ENCODE results near the genes TMPRSS11F, UGT2B4, SMR3A and MUC7.

DNA sequence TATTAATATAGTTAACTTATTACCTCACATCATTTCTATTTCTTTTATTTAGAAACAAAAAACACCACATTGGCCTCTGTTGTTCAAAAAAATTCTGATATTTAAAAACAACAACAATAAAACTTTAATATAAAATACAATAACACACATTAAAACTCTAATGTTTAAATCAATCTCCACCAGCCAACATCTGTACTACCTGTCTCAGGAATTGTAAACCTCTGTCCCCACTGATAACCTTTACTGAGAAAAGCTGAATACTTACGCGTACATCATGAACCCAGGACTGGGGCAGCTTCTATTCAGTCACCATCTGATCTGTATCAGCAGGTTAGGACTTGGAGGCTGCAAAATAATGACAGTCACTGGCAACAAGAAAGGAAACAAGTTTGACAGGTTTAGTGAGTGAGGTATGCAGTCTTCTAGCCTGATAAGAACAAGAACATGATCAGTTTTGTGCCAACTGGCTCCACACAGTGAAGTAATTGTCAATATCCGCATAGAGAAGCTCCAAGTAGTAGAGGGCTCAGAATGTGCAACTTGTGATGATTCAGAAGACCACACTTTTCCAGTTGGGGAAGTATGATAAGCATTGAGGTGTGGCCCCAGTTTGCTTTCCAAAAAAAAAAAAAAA lies at the start of gene TMPRSS11F:
TMPRSS11F (minus strand) TSS at position 325 of the 634 bp plus-strand sequence.
- RRBS = no CpG with 5 or more reads among the region's 3 CpGs
CAGE:
- cytosol, long polyA plus RNA = no peak
- long polyA plus RNA = no peak
- nucleus, long polyA plus RNA = no peak

- RRBS = no CpG with 5 or more reads among the region's 3 CpGs
CAGE:
- cytosol, long polyA plus RNA = no peak
- long polyA plus RNA = no peak
- nucleus, long polyA plus RNA = no peak
Observed at GRCh38 chr4:68217642-68218310, 27.7 kb downstream of the TMPRSS11B start.

DNA sequence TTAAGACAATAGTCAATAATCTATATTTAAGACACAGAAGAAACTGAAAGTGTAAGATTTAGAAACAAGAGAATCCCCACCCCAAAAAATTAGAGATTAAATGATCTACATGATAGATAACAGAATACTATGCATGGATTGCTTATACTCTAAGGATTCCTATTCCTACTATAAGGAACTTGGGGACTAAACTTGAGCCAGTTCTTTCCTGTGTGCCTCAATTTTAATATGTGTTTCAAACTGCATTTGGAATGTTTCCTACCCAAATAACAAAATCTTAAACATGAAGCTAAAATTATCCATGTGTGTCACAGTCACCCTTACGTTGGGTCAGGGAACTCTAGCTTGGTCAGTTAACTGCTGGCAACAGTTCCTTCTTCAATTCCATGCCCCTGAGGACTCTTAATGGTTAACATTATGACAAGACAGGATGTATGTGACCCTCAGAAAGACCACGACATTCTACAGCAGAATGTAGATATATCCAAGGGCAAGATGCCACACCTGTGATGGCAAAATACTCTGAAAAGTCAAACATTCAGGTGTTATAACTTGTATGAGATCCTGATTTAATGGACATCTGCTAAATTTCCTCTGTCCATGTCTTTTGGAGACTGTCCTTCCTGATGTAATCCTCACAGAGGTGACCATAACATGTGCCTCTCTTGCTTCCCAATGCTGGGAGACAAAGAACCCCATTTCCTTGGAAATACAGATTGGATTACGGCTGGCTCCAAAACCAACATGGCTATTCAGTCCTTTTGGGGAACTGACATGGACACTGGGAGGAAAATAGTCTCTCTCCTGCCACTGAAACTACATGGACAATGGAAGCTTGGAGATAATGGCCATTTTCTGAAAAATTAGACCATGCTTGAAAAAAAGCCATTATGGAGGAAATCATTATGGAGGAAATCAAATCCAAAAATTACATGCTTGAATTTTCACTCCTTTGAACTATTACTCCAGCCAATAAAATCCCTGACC lies 39.2 kb downstream of the YTHDC1 start:
- RRBS = no CpG with 5 or more reads among the region's 3 CpGs
CAGE:
- cytosol, long polyA plus RNA = no peak
- long polyA plus RNA = no peak
- nucleus, long polyA plus RNA = no peak

GRCh38 chr4:68322495-68322934 lies 27.4 kb downstream of the YTHDC1 start:
- RRBS = no CpG with 5 or more reads among the region's 11 CpGs
CAGE:
- cytosol, long polyA plus RNA = no peak
- long polyA plus RNA = no peak
- nucleus, long polyA plus RNA = no peak

DNA sequence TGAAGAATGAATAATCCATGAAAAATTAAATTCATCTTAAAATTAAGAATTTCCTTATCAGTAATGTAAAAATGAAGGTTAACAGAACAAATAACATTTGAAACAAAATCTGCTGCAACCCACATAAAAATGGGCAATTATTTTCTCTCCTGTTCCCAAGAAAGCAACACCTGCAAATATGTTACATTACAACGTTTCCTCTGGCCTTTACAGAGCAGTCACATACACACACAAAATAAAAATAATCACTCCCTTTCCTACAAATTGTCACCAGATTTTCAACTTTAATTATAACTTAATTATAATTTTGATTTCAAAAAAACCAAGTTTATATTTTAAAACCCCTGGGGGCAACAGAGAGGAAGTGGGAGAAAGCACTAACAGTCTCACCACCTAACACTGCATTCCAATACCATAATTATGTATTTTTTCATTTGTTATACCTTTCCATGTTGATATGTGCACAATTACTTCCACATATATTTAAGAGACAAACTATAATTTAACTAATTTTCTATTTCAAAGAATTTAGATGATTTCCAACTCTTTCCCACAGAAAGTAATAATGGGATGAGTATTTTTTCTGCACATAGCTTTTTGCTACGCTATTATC lies 21.7 kb downstream of the YTHDC1 start:
- RRBS = no CpG with 5 or more reads among the region's 2 CpGs
CAGE:
- cytosol, long polyA plus RNA = no peak
- long polyA plus RNA = no peak
- nucleus, long polyA plus RNA = no peak

DNA sequence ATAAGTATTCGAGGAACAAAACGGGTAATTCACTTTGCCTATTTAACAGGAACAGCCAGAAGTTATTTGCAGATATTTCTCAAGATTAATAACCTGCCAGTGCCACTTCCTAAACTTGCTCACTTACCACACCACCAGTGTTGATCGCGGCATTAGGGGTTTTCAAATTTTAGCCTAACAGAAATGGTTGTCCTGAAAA lies 808 bp downstream of the YTHDC1 start:
- RRBS = no CpG with 5 or more reads among the region's 4 CpGs
CAGE:
- cytosol, long polyA plus RNA = no peak
- long polyA plus RNA = no peak
- nucleus, long polyA plus RNA = no peak

- RRBS = no CpG with 5 or more reads among the region's 4 CpGs
CAGE:
- cytosol, long polyA plus RNA = no peak
- long polyA plus RNA = no peak
- nucleus, long polyA plus RNA = no peak
Observed at GRCh38 chr4:68732930-68733540, 62.6 kb upstream of the UGT2B15 start.

- RRBS = no CpG with 5 or more reads among the region's 2 CpGs
CAGE:
- cytosol, long polyA plus RNA = no peak
- long polyA plus RNA = no peak
- nucleus, long polyA plus RNA = no peak
Observed at GRCh38 chr4:68949937-68950512, 1.6 kb downstream of the UGT2A3 start.

DNA sequence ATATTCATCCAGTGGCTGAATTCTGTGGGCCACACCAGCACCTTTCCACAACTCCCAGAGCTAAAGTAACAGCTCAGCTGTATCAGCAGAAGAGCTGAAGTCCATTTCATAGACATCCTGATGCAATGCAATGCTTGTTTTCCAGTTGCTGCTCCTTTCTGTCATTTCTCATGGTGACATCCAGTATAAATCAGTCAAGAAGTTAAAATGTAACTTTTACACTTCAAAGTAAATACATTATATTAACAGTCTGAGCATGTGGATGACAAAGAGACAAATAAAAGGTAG lies at the start of gene UGT2B4:
UGT2B4 (minus strand) TSS at position 160 of the 288 bp plus-strand sequence.
CAGE:
- cytosol, long polyA plus RNA = no peak
- long polyA plus RNA = no peak
- nucleus, long polyA plus RNA = no peak

GRCh38 chr4:69726379-69727054 lies 33.9 kb downstream of the SULT1B1 start:
- RRBS = no CpG with 5 or more reads among the region's 6 CpGs
CAGE:
- cytosol, long polyA plus RNA = no peak
- long polyA plus RNA = no peak
- nucleus, long polyA plus RNA = no peak

- RRBS = no CpG with 5 or more reads among the region's 4 CpGs
CAGE:
- cytosol, long polyA plus RNA = no peak
- long polyA plus RNA = no peak
- nucleus, long polyA plus RNA = no peak
Observed at GRCh38 chr4:70360462-70360973, at the start of gene SMR3A. SMR3A (plus strand) TSS chr4:70360760.

- RRBS = no CpG with 5 or more reads among the region's 4 CpGs
CAGE:
- cytosol, long polyA plus RNA = no peak
- long polyA plus RNA = no peak
- nucleus, long polyA plus RNA = no peak
Observed at GRCh38 chr4:70471892-70472353, at the start of gene MUC7. MUC7 (plus strand) TSS chr4:70472197.

DNA sequence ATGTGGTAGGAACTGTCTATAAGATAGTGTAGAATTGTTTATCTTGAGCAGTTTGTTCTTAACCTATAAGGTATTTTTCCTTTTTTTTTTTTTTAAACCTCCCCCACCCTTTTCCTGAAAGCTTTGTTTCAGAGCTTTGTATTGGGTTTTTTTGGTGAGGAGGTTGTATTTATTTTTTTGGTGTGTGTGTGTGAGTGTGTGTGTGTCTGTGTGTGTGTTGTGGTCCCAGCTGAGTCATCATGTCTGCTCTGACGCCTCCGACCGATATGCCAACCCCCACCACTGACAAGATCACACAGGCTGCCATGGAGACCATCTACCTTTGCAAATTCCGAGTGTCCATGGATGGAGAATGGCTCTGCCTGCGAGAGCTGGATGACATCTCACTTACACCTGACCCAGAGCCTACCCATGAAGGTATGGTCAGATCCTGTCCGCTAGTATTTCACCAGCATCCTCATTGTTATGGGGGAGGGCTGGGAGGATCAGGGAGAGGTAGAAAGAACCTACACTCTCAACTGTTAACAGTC lies 636 bp downstream of the RUFY3 start:
- RRBS = no CpG with 5 or more reads among the region's 6 CpGs
CAGE:
- cytosol, long polyA plus RNA = no peak
- long polyA plus RNA = no peak
- nucleus, long polyA plus RNA = no peak

DNA sequence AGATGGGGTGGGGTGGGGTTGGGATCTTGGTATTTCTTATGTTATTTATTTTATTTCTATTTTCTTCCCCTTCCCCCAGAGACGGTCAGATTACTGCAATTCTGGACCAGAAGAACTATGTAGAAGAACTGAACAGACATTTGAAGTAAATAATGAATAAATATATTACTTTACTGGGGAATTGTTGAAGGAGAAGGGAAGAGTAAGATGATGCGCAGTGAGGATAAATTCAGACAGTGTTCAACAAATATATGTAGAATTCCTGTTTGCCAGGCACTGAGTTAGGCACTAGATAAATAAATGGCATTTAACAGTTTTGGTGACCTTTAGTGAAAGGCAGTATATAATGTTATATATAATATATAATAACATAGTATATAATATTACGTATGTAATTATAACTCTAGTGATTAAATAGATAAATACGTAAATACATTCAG lies 53.3 kb downstream of the RUFY3 start:
- RRBS = no CpG with 5 or more reads among the region's 4 CpGs
CAGE:
- cytosol, long polyA plus RNA = no peak
- long polyA plus RNA = no peak
- nucleus, long polyA plus RNA = no peak

DNA sequence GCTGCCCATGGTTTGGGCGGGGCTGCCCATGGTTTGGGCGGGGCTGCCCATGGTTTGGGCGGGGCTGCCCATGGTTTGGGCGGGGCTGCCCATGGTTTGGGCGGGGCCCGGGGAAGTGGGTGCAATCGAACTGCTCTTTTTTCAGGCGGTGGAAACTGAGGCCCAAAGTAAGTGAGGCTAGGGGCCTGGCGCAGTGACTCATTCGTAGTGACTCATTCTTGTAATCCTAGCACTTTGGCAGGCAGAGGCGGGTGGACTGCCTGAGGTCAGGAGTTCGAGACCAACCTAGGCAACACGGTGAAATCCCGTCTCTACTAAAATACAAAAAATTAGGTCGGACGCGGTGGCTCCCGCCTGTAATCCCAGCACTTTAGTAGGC lies 447 bp upstream of the GRSF1 start:
- RRBS = no CpG with 5 or more reads among the region's 18 CpGs
CAGE:
- cytosol, long polyA plus RNA = no peak
- long polyA plus RNA = no peak
- nucleus, long polyA plus RNA = no peak

CAGE:
- cytosol, long polyA plus RNA = no peak
- long polyA plus RNA = no peak
- nucleus, long polyA plus RNA = no peak
Observed at GRCh38 chr4:70903214-70903317, 897 bp downstream of the MOB1B start.

DNA sequence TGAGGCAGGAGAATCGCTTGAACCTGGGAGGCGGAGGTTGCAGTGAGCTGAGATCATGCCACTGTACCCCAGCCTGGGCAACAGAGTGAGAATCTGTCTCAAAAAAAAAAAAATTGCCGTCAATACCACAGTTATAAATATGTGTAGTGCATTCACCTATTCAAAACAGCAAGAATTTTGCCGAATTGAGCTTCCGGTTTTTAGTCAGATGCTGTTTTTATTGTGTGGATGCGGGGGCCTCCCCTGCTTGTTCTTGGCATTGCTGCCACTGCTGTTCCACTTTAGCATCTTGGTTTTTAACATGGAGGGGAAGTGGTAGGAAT lies 25.2 kb downstream of the MOB1B start:
- RRBS = no CpG with 5 or more reads among the region's 6 CpGs
CAGE:
- cytosol, long polyA plus RNA = no peak
- long polyA plus RNA = no peak
- nucleus, long polyA plus RNA = no peak

- RRBS = no CpG with 5 or more reads among the region's 8 CpGs
CAGE:
- cytosol, long polyA plus RNA = no peak
- long polyA plus RNA = no peak
- nucleus, long polyA plus RNA = no peak
Observed at GRCh38 chr4:71004267-71004941, 11.0 kb downstream of the DCK start.

GRCh38 chr4:71074562-71075366 lies 81.3 kb downstream of the DCK start:
- RRBS = no CpG with 5 or more reads among the region's 9 CpGs
CAGE:
- cytosol, long polyA plus RNA = no peak
- long polyA plus RNA = no peak
- nucleus, long polyA plus RNA = no peak

GRCh38 chr4:71186326-71186977 lies 607 bp upstream of the SLC4A4 start:
- RRBS = 1% methylated on average over 25 of the region's 56 CpGs
CAGE:
- cytosol, long polyA plus RNA = no peak
- long polyA plus RNA = no peak
- nucleus, long polyA plus RNA = start-site peak on the plus strand at chr4:71186681-71186765, 9 reads

Data from H1 (cell line).